Duodenum (tissue), 1 donor: ENCODE data around the genes LEMD2, BLTP3A and PPARD.

DNA sequence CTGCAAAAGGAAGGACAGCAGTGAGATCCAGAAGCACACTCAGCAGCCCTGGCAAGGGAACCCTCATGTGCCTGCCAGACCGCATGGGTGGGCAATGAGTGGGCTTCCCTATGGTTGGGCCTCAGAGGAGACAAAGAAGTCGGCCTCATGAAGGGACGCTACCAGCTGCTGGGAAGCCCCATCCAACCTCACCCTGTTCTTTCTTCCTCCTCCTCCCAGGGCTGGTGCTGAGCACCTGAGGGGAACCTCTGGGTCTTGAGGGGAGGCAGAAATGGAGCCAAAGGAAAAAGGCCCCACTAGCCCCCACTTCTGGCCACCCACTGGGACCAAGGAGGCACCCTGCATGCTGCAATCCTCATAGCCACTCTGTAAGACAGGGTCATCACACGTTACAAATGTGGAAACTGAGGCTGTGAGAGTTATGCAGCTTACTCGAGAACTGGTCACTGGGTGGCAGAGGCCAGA, 18.3 kb downstream of the LEMD2 start:
- PRO-cap = no peak

DNA sequence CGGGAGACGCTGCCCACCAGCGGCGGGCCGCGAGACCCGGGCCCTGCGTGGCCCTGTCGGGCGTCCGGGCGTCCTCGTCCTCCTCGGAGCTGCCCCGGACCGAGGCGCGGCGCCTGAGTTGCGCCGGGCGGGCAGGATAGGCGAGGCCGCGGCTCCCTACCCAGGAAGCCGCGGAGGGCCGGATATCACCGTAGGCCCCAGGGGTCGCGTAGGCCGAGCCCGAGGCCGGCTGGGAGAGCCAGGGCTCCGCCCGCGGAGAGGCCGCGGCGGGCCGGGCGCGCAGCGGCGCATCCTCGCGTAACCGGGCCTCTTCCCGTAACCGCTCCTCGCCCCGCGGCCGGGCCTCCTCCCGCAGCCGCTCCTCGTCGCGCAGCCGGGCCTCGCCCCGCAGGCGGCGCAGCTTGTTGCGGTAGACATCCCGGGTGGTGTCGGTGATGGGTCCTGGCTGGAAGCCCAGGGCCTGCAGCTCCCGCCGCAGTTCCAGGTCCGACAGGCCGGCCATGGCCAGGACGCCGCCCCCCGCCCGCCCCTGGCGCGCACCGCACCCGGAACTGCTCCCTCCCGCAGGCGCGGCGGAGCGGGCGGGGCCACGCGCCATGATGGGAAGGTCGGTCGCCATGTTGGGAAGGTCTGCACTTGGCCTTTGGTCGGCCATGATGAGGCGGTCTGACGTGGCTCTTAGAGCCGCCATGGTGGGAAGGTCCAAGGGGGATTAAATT, at the start of gene LEMD2:
TSS of gene LEMD2 (minus strand) at position 516 of the 719 bp plus-strand sequence.
- PRO-cap = unidirectional peak, minus-strand start at position 525 of the sequence

- PRO-cap = bidirectional peak, plus-strand start at chr6:33904612, minus-strand start at chr6:33904427
These were observed 100.5 kb upstream of the MLN start for GRCh38 chr6:33904163-33904890.

DNA sequence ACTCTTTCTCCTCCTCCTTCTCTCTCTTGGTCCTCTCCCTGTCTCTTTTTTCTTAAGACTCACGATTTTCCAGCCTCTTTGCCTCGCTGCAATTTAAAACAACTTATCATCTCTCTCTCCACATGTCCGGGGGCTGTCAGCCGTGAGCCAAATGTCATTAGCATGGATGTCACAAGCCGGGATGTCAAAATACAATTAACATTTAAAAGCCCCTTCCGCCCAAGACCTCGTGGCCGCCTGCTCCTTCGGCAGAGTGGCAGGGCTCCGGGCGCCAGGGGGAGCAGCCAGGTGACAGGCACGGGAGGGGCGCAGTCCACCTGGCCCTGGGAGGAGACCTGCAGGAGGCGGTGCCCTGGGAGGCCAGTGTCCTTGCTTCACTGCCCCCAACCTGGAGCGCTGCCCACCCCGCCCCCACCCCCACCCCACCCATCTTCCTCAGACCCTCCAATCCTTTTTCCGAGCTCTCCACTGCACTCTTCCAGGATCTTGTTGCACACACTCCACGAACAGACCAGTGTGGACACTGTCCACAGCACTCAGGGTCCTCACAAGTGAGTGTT, 5.5 kb upstream of the GRM4 start:
- PRO-cap = unidirectional peak, plus-strand start at position 332 of the sequence

GRCh38 chr6:34238438-34239048, 1.9 kb downstream of the HMGA1 start:
- PRO-cap = no peak

DNA sequence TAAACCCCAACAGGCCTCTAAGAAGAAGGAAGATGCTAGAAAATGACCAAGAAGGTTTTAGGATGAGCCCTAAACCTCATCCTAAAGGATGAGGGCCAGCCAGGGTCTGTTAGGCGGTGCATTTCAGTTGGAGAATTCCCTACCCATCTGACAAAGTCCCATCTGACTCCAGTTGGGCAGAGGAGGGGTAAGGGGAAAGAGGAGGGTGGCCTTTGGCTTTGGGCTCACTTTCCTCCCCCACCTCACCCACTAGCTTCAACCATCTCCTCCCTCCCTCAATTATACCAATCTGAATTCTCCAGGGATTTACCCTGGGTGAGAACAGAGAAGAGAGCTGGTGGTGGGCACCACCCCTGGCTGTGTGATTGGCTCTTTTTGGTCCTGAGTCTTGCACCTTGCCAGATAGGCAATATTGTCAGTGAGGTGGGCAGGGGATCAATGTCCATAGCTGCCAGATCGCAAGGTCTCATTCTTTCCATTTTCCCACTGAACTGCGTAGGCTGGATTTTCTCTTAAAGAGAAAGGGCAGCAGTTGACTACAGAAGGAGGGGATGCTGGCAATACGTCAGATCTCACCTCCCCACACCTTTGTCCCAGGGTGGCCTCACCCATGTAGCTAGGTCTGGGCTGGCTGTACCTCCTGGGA, 3.3 kb downstream of the HMGA1 start:
- PRO-cap = no peak

DNA sequence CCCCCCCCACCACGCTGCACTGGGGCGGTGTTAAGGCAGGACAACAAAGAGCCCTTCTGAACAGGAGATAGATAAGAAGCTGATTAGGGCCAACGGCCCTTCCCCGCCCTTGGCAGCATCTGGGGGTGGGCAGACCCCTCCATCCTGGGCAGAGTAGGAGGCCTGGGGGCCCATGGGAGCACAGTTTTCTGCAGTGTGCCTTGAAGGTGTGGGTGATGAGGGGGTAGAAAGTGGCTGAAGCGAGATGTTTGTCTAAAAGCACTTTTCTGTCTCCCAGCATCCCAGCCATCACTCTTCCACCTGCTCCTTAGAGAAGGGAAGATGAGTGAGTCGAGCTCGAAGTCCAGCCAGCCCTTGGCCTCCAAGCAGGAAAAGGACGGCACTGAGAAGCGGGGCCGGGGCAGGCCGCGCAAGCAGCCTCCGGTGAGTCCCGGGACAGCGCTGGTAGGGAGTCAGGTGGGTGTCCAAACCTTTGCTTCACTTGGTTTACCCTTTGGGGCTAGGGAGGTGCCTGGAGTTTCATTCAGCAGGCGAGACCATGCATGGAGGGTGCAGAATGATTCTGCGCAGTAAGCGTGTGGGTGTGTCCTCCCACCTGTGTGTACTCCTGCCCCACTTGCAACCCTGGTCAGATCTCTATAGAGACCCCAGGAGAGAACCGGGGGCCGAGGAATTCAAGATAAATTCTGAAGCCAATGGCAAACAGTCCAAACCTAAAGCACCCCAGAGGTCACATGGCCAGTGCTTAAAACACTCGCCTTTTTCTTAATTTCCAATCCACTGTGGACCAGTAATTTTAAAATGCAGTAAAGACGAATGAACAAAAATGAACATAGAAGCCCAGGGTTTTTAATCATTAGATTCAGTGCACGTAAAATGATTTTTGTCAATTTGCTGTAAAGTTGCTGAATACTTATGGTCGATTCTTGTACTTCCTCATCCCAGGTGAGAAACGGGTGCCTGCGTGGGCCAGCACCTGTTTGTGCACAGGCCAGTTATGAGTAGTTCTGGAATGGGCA, 4.1 kb downstream of the HMGA1 start:
- PRO-cap = no peak

DNA sequence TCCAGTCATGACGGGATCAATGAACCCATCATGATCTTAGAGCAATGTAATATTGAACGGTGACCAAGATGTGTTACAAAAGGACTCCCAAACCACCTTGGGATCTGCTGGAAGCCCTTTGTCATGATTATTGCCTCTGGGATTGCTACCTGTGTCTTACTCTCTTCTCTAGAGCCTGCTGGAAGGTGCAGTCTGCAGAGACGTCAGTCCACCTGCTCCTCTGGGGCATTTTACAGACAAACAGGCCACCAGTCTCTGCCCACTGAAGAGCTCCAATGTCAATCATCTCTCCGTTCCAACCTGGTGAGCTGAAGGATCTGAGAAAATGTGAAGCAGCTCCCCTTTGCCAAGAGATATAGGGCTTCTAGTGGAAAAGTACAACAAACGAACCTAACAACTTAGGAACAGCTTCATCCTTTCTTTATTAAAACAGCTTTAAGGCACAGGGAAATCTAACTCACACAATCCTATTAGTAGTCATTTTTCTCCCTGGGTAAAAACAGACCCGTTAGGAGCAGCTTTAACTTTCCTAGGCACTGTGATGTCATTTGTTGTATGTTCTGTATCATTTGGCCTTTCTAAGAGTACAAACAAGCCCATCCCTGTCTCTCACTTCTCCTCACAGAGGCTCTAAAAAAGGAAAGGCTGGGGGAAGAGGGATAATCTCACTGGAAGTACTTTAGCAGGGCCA, 8.4 kb downstream of the NUDT3 start:
- PRO-cap = no peak

DNA sequence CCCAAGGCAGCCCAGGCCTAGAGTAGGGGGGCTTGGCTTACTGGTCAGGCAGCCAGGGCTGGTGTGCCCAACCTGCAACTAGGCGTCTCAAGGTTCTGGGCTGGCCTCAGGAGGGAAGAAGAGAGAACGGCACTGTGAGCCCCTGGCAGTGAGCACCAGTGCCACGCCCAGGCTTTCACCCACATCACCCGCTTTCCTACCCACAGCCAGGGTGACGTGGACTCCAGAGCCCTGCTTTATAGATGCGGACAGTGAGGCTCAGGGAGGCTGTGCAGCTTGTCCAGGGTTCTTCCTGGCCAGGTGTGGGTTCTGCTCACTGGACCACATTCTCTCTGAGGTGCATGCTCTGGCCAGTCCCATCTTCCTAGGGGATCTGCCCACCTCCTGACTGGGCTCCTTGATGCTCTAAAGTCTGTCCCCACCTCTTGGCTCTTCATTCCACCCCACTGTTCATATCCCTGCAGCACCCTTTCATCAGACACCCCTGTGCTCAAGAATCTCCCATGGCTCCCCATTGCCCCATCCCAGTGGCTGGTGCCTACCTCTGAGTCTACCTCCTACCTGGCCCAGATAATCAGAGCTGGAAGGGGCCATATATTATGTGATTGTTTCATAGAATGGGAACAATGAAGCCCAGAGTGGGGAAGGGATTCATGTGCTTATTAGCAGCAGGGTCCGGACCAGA, 8.0 kb downstream of the SPDEF start:
- PRO-cap = no peak

DNA sequence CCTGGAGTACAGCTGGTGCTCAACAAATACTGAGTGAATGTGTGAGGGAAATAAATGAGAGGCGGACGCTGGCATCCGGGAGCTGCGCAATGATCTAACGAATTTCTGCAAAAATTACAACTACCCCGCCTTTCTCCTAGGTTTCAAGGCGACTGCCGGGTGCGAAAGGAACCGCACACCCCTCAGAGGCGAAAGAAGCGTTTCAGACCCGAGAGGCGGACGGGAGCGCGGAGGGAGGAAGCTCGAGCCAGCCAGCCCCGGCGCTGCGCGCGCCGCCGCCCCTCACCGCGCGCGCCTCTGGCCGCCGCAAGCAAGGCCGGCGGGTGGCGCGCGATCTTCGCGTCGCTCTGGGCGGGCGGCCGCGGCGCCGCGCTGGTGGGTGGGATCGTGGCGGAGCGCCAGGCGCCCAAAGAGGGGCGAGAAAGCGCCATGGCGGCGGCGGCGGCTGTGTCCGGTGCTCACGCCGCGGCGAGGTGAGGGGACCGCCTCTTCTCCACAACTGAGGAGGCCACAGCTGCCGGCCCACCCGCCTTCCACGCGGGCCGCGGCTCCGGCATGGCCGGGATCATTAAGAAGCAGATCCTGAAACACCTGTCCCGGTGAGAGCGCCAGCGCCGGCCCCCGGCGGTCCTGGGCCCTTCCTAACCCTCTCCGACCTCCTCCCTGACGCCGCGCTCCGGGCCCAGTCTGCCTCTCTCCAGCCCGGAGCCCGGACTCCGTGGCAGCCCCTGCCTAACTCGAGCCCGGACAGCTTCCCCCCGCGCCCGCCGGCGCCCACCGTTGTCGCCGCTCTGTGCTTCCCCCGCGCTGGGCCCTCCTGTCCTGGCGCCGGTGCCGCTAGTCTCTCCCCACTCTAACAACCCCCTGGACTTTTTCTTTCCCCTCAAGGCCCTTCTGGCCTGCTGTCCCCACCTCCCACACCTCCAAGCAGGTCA, at the start of gene BLTP3A:
TSS of gene BLTP3A (plus strand) at position 388 of the 935 bp plus-strand sequence.
- PRO-cap = bidirectional peak, plus-strand start at position 415 of the sequence, minus-strand start at position 299 of the sequence; unidirectional peak, minus-strand start at position 793 of the sequence

GRCh38 chr6:34982220-34983458, 93.6 kb downstream of the ANKS1A start:
- PRO-cap = no peak

- PRO-cap = no peak
These were observed 119.7 kb downstream of the ANKS1A start for GRCh38 chr6:35008583-35009337.

- PRO-cap = no peak
These were observed 88.4 kb downstream of the TCP11 start for GRCh38 chr6:35052520-35053433.

GRCh38 chr6:35064146-35064480, 77.0 kb downstream of the TCP11 start:
- PRO-cap = no peak

DNA sequence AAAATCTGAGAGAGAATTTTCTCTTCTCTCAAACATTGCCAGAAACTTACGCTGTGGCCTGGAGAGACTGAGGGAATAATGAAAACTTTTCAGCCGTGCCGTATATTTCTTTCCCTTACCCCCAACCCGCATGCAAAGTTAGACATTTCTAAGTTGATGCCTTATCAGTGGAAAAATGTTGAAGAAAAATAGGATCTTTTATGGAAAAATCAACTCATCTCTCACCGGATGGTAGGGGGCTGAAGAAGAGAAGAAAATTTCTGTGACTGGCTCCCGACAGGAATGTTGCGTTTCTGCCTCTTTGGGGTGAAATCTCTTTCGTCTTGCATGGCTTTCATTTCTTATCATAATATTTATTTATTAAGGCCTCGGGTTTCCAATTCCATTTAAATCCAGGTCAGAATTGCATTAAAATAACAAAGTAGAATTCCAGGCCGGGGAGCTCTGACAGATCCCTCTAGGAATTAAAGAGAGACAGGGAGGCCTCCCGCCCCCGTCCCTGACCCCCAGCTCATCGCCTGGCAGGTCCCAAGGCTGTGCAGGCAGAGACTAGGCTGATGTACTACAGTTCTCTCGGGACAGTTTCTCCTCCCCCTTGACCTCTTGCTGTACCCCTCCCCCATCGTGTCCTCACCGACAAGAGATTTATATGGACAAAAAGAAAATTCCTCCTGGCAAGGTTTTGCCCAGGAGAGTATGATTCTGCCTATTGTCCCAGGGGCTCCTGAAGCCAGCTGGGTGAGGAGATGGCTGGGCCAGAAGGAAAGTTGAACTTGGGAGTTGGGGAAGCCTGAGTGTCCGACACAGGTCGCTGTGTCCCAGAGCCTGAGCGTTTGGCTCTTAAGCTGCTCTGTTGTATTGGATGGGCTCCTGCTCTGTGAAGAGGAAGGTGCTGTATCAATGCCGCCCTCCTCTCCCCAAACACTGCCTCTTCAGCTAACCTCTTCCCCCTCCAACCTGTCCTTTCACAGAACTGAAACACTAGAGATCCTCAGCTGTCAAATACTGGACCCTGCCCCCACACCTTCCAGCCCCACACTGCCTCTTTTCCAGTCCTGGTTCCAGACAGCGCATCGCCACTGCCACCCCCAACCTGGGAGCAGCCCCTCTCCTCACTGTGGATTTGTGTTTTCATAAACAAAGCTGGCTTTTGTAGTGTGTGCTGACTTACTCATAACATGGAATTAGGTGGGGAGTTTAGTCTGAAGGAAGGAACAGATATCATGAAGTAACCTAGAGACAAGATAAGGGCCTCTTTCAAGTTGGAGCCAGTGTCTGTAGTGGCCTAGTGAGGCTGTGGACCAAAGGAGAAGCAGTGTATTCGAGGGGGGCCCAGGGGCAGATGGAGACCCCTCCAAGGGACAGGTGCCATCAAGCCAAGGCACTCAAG, 1.6 kb downstream of the SCUBE3 start:
- PRO-cap = no peak

DNA sequence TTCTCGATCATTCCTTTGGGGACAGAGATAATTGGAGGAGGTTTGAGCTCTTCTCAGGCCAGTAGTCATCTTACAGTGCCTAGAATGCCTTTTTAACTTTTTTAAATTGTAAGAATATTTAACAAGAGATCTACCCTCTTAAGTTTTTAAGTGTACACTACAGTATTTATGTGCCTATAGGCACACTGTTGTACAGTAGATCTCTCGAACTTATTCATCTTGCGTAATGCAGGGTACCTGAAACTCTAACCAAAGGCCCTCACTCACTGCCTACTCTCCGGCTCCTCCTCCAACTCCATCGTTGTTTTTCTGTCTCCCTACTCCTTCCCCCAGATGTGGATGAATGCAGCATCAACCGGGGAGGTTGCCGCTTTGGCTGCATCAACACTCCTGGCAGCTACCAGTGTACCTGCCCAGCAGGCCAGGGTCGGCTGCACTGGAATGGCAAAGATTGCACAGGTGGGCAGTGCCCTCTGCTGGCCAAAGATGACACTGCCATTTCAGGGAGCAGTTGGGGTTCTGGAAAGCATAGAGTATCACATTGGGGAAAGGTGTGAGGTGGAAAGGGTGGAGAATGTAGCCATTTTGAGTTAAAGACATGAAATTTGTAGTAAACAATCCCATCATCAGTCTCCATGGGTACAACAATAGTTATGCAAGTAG, 18.6 kb upstream of the ZNF76 start:
- PRO-cap = no peak

GRCh38 chr6:35258528-35258812, 1.1 kb upstream of the ZNF76 start:
- PRO-cap = no peak

DNA sequence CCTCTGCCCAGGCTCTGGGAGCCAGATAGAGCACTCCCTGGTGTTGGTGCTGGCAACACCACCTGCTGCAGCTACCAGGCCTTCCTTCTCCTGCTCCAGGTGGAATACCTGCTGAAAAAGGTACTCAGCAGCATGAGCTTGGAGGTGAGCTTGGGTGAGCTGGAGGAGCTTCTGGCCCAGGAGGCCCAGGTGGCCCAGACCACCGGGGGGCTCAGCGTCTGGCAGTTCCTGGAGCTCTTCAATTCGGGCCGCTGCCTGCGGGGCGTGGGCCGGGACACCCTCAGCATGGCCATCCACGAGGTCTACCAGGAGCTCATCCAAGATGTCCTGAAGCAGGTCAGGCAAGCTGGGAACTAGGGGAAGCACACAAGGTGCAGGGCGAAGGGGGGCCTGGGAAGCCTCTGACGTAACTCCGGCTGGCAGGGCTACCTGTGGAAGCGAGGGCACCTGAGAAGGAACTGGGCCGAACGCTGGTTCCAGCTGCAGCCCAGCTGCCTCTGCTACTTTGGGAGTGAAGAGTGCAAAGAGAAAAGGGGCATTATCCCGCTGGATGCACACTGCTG, 14.7 kb downstream of the DEF6 start:
- PRO-cap = no peak

DNA sequence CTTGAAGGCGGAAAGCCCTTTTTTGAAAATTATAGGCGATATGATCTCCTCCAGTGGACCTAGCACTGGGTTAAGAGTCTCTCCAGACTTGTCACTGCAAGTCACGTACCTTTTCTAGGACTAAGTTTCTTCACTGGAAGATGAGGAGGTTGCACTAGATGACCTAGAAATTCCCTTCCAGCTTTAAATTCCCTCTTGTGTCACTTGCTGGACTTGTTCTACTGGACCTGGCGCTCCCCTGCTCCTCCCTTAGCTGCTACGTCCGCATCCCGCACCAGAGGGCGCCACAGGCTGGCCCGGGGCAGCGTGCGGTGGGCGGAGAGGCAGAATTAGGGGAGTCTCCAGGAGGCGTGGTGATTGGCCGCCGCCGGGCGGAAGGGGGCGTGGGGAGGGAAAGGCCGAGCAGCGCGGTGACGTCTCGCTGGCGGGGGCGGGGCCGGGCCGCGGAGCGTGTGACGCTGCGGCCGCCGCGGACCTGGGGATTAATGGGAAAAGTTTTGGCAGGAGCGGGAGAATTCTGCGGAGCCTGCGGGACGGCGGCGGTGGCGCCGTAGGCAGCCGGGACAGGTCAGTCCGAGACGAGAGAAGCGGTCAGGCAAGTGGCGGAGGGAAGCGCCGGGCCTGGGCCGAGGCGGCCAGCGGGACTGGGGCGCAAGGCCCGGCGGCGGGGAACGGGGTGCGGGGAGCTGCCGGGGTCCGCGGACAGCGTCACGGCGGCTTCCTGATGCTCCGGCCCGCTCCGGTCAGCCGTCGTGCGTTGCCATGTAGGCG, at the start of gene PPARD:
TSS of gene PPARD (plus strand) at position 444 of the 771 bp plus-strand sequence.
- PRO-cap = unidirectional peak, plus-strand start at position 511 of the sequence; unidirectional peak, plus-strand start at position 571 of the sequence

- PRO-cap = no peak
These were observed 17.1 kb downstream of the PPARD start for GRCh38 chr6:35359327-35359911.